ENCODE measurements around a stretch of chr16.

GRCh38 chr16:85316374-85316749 is 204.1 kb upstream of the CIBAR2 start:
- RRBS: no CpG with 5 or more reads among the region's 12 CpGs

GRCh38 chr16:85384652-85385407 is 228.3 kb upstream of the GSE1 start:
- RRBS: no CpG with 5 or more reads among the region's 22 CpGs

DNA sequence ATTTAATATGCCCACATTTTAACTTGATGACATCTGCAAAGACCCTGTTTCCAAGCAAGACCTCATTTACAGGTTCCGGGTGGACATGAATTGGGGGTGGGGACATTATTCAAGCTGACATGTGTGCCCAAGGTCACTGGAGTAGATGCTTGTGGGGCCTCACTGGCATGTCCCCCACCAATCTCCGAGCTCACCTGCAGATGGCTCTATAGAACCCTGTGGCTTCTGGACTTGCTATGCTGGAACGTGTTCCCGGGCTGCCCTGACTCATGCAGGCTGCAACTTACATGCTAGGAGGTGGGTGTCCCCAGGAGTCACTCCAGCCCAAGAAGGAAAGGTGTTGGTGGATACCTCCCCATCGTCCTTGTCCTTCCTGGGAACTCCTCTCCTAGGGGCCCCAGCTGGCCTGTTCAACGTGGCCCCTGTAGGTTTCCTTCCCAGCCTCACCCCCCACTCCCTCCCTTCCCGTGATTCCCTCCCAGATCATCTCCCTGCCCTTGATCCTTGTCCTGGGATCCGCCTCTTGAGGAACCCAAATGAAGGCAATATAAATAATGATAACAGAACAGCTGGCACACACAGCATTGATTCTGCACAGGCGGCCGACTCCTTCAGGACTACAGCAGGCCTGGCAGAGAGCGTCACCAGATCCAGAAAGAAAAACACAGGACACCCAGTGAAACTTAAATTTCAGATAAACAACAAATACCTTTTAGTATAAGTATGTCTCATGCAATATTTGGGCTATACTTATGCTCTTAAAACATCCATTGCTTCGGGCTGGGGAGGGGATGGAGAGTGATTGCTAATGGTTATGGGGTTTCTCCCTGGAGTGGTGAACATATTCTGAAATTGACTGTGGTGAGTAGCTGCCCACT is 221.2 kb upstream of the GSE1 start:
- RRBS: no CpG with 5 or more reads among the region's 12 CpGs

- RRBS: 29% methylated on average over 4 of the region's 32 CpGs
These were observed 190.9 kb upstream of the GSE1 start for GRCh38 chr16:85422003-85422884.

GRCh38 chr16:85422885-85423361 is 190.2 kb upstream of the GSE1 start:
- RRBS: no CpG with 5 or more reads among the region's 9 CpGs

- RRBS: no CpG with 5 or more reads among the region's 6 CpGs
These were observed 179.8 kb upstream of the GSE1 start for GRCh38 chr16:85432974-85433979.

- RRBS: no CpG with 5 or more reads among the region's 20 CpGs
These were observed 98.0 kb upstream of the GSE1 start for GRCh38 chr16:85514976-85515641.

DNA sequence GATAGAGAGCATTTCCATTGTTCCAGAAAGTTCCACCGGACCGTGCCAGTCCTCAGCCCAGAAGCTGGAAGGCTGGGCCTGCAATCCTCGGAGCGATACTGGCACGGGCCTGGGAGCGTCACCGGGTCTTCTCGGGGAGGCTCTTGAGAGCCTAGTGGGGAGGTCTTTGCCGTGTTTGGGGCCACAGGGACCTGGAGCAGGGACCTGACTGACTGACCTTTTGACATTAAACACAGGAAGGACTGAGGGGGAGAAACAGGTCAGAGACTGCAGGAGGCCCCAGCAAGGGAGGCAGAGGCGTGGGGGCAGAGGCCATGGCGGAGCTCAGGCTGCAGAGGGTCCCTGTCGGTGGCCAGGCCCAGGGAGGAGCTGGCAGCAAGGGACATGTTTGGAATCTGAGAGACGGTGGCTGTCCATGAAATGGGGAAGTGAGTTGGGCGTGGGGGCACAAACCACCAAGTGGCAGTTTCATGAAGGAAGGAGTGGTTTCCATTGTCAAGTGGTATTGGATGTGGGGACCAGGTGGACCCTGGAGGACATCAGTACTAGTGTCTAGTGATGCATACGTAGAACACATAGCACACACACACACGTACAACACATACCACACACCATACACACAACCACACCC is 41.6 kb upstream of the GSE1 start:
- RRBS: 3% methylated on average over 7 of the region's 16 CpGs

GRCh38 chr16:85583155-85584201 is 29.6 kb upstream of the GSE1 start:
- RRBS: no CpG with 5 or more reads among the region's 27 CpGs

DNA sequence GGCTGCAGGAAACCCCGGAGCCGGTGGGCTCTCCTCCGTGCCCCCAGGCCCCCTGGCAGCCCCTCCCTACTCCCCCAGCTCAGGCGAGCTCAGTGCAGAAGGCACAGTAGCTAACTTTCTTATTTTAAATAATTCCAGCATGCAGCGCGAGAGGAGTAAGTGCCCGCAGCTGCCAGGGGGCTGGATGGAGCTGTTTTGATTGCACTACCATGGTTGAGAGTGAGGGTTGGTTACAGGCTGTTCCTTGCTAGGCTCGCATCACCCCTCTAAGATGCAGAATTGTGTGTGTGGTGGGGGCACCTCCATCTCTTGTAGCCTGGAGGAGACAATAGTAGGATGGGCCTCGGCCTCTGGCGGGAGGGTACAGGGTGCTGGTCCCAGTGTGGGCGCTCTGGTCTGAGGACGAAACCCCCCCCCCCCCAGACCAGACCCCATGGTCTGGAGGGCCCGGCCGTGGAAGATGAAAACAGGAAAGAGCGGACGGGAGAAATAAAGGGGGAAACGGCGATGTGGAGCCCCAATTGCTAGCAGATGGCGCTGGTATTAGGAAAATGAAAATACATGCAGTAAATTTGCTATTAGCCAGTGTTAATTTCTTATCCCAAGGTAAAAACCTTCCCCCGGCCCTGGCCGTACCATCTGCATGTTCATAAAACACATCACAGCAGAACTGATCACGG is 26.2 kb upstream of the GSE1 start:
- RRBS: no CpG with 5 or more reads among the region's 22 CpGs

DNA sequence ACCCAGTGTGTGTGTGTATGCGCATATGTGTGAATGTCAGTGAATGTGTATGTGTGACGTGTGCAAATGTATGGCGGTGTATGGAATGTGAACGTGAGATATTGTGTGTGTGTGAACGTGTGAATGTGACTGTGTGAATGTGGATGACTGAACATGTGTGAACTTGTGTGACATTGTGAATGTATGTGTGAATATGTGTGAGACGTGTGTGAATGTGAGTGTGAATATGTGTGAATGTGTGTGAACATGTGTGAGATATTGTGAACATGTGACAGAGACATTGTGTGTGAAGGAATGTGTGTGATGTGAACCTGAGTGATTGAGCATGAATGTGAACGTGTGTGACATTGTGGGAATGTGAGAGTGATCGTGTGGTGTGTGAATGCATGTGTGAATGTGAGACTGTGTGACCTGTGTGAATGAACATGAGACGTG is 23.5 kb upstream of the GSE1 start:
- RRBS: no CpG with 5 or more reads among the region's 9 CpGs

DNA sequence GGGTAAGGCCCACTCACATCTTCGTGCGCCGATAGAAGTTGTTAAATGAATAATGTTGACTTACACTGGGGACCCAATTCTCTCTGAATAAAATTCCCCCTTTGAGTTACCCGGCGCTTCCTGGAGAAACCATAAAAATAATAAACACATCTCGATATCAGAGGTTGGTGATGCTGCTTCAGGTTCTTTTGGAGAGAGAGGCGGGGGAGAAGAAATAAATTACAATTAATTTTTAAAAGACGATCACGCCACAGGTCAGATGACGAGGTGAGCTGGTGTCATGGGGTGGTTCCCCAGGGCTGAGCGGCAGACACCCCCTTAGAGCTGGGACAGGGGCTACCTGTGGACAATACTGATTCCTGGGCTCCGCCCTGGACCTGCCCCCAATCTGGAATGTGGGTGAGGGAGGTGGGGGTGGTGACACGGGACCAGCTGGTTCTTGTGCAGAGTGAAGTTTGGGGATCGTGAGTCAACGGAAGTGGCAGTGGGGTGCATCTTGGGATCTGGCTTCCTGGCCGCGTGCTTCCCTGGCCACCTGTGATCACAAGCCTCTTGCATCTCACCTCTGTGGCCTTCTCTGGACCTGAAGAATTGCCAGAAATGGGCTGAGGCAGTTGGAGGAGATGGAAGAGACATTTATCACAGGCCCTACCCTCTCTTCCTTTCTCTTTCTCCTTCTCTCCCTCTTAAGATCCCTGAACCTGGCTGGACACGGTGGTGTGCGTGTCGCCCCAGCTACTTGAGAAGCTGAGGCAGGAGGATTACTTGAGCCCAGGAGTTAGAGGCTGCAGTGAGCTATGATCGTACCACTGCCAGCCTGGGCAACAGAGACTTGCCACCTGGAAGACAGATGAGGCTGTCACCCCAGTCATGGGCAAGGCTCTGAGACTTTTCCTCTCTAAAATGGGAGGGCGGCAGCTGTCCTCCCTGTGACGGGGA is 13.8 kb upstream of the GSE1 start:
- RRBS: no CpG with 5 or more reads among the region's 23 CpGs

- RRBS: 69% methylated on average over 6 of the region's 51 CpGs
These were observed 36.3 kb downstream of the GINS2 start for GRCh38 chr16:85652093-85653182.

DNA sequence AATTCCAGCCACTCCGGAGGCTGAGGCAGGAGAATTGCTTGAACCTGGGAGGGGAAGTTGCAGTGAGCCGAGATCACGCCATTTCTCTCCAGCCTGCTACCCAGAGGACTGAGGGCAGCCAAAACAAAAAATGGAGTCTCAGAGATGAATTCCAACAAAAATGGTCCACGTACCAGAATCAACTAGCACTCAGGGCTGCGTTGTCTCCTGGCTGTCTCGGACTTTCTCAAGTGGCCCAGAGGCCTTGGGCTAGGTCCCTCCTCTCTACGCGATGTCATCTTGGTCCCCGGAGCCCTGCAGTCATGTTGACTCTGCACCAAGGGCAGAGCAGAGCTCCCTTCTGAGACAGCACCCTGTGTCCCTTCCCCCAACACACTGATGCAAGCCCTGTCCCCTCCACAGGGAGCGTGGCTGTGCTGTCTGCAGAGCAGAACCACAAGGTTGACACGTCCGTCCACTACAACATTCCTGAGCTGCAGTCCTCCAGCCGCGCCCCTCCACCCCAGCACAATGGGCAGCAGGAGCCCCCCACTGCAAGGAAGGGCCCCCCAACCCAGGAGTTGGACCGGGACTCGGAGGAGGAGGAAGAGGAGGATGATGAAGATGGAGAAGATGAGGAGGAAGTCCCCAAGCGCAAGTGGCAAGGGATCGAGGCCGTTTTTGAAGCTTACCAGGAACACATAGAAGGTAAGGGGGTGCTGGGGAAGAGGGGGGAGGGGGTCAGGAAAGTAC is 20.9 kb downstream of the GINS2 start:
- RRBS: no CpG with 5 or more reads among the region's 19 CpGs

DNA sequence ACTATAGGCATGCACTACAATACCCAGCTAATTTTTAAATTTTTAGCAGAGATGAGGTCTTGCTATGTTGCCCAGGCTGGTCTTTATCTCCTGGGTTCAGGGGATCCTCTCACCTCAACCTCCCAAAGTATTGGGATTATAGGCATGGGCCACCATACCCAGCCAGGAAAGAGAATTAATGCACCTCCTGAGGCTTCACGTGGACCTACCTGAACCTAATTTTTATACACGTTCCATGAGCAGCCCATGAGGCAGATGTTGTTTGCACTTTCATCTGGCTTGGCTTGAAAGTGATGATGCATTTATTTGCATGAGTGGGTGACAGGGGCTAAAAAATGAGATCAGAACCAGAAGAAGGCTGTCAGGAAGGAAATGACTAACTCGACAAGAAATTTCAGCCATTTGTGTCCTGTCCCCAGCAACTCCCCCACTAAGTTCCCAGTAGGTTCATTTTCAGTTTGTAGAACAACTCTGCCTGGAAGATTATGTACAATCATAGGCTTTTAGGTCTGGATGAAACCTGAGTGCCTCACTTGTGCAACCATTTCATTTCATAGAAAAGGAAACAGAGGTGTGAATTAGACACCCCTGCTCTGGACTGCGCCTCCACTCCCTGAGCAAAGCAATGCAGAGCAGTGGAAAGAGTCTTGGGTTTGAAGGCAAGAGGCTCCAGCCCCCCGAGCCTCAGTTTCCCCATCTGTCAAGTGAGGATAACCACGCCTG is 10.2 kb upstream of the IRF8 start:
- RRBS: no CpG with 5 or more reads among the region's 6 CpGs

DNA sequence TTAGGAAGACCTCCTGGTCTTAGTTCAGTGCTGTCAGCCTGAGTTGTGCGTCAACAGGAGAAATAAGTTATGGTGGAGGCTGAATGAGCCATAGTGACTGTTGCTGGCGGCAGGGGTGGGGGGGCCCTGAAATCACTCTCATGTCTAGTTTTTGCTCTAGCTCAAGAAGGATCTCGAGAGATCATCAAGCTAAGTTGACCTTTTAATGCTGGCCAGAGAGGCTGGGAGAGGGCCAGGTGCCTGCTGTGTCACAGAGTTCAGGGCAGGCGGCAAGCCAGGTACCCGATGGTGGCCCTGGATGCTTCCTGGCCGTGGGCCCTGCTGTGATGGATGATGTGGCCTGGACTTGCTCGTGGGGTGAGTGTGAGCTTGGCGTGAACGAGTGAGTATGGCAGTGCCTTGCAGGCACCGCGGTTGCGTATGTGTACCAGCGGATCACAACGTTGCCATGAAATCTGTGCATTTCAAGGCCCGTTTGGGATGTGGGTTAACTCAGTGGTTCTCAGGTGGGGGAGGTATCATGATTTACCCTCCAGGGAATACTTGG is 7.3 kb downstream of the IRF8 start:
- RRBS: no CpG with 5 or more reads among the region's 15 CpGs

DNA sequence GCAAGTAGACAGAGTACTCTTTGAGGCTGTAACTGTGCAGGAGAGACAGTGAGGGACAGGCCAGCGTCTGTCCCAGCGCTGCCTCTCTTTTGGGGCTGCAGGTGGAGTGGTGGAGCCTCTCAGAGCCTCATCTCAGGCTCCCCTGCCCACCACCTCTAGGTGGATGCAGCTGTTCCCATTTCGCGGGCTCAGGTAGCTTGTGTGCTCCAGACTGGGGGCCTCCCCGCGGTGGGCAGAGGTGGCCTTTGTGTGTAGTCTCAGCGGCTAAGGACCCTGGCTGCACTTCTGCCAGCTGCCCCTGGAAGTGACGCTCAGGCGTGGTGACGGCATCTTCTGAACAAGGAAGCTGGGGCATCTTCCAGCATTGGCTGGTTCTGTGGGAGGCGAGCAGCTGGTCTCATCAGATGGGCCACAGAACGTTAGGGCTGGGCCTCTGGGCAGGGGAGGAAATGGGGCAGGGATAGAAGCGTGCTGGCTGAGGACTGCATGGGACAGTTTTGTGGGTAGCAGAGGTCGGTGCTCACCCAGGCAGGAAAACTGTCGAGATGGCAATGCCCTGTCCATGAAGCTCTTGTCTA is 16.1 kb downstream of the IRF8 start:
- RRBS: no CpG with 5 or more reads among the region's 15 CpGs

- RRBS: no CpG with 5 or more reads among the region's 17 CpGs
These were observed 96.8 kb downstream of the IRF8 start for GRCh38 chr16:85995752-85996272.

- RRBS: no CpG with 5 or more reads among the region's 12 CpGs
These were observed 113.4 kb upstream of the FOXF1 start for GRCh38 chr16:86396839-86397431.

DNA sequence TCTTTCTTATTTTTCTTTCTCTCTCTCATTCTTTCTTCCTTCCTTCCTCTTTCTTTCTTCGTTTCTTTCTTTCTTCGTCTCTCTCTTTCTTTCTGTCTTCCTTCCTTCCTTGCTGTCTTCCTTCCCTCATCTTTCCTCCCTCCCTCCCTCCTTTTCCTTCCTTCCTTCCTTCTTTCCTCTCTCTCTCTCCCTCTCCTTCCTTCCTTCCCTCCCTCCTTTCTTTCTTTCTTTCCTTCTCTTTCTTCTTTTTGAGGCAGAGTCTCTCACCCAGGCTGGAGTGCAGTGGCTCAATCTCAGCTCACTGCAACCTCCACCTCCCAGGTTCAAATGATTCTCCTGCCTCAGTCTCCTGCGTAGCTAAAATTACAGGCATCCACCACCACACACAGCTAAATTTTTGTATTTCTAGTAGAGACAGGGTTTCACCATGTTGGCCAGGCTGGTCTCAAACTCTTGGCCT is 53.7 kb upstream of the FOXF1 start:
- RRBS: no CpG with 5 or more reads among the region's 3 CpGs